Ovary (tissue), 7 donors: ENCODE measurements around a stretch of chr2.

DNA sequence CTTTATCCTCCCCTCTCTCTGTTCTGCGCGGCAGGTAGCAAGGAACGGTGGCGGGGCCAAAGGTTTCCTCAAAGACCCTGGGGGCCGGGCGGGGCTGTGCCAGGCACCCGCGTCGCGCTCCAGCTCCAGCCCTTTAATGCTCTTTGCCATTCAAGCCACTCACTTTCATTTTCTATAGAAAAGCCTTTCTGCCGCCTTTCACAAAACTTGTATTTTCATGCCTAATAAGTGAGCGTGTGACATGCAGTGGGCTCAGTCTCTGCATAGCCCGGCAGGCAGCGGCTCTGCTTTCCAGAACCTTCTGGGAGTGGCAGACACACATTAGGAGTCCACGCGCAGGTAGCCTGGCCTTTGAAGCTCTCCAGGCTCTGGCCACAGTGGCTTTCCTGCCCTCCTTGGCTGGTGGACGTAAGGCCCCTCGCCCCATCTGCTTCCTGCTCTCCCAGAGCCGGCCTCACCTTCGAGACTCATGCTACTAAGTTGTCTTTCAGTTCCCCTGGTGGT lies 41.7 kb downstream of the AGAP1 start:
- PRO-cap, 7 experiments, result no peak in any of the 7 experiments
- RAMPAGE, long total RNA, 2 experiments, result no peak in any of the 2 experiments

DNA sequence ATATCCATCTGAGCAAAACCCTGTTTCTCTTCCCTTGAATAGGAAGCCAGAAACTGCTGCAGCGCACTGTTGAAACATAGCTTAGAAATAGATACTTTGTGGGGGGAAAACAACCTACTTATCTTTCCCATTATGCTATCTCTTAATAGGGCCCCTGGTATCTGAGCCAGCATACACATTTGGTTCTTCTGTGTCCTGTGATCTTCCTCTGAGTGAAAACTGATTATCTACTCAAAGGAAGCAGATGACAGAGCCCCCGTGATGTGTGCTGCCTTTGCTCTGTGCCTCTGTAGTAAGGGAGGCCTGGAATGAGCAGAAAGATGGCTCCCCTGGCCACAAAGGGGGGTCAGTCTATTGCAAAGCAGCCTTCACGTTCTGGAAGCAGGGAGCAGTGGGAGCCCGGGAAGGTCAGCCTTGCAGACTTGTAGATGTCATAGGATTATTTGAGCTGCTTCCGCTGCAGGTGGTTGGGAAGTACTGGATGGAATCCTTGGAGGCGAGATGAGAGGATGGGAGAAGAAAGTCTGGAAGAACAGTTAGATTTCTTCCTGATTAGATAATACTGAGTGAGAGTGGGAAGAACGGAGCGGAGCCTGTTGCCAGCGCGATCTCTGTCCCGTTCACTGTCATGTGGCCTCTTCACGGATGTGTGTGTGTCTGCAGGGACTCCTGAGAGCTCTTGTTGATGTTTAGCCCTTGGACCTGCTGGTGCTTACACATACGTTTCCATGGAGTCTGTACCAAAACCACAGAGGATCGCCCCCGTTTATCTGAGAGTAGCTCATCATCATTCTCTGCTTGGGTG lies 150.1 kb downstream of the AGAP1 start:
- PRO-cap, 7 experiments, result no peak in any of the 7 experiments
- RAMPAGE, long total RNA, 2 experiments, result no peak in any of the 2 experiments

DNA sequence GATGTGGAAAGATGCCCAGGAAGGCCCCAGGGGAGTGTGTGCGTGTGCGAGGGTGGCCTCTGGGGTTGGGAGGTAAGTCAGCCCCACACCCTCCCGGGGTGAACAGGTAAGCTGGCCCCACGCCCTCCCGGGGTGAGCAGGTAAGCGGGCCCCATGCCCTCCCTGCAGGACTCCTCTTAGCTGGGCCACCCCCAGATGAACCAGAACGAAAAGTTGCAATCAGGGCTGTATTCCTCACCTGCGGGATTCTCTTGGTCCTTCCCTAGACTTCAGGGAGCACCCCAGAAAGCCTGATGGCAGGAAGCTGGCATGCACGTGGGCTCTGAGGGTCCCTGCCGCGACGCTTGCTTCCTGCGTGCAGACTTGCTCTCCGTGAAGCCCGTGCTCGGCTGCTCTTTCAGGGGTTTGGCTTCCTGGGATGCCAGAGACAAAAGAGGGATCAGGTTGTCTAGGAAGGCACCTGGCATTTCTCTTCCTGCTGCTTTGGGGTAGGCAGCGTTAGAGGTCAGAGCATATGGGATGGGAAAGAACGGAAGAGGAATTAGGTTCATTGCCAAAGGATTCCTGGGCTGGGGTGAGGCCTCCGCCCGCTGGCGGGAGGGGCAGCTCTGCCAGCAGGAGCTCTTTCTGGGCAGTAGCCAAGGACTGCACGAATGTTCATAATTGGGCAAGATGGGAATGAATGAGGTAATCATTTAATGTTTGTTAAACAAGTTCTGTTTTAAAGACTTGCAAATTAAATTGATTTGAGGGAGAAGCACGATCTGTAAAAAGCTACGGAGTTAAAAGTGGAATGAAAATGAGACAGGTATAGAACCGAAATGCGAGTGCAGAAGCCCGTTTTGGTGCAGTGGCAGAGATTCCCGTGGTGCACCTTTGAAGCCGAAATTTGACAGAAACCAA lies 253.8 kb downstream of the AGAP1 start:
- PRO-cap, 7 experiments, result no peak in any of the 7 experiments
- RAMPAGE, long total RNA, 2 experiments, result no peak in any of the 2 experiments

DNA sequence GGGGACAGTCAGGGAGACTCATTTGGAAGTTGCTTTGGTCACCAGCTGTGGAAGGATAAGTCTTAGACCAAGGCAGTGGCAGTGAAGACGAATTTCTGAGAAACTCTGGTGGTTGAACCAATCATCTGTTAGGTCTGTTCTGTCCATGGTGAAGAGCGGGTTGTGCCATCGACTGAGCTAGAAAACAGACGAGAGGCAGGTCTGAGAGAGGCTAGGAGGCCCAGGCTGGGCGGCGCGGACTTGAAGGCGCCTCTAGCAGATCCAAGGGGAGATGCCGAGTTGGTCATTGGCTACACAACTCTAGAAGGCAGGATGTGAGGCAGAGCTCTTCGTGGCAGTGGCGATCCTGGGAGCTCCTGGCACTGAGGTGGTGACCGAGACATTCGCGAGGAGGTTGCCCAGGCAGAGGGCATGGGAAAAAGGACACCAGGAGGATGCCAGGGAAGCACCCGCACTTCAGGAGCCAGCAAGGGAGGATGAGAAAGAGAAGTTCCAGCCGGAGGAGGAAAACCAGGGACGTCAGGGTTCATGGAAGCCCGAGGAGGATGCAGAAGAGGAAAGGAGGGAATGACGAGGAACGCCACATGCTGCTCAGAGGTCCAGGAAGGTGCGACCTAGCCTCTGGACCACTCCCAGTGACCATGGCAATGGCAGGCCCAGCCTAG lies 298.8 kb downstream of the AGAP1 start:
- PRO-cap, 7 experiments, result no peak in any of the 7 experiments
- RAMPAGE, long total RNA, 2 experiments, result no peak in any of the 2 experiments

DNA sequence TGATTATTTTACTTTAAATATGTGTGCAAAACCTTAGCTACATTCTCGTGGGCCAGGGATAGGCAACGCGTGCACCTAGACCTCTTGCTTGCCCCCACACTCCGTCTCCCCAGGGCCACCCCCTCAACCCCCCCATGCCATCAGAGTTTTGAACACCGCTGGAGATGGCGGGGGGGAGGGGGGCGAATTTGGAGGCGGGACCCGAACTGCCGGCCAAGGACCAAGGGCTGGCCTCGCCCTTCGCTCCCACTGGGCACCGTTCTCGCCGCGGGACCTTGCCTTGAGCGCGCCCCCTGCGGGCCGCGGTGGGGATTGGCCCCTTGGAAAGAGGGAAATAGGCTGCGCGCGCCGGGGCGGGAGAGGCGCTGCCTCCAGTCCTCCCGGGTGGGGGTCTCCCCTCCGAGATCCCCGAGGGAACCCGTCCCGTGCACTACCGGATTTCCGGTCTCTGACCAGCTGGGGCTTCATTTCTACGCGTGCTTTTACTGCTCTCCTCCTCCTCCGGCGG lies 9.8 kb upstream of the GBX2 start:
- PRO-cap, 7 experiments, result no peak in any of the 7 experiments
- RAMPAGE, long total RNA, 2 experiments, result no peak in any of the 2 experiments

GRCh38 chr2:236631353-236631988 lies 61.8 kb downstream of the ACKR3 start:
- PRO-cap, 7 experiments, result no peak in any of the 7 experiments
- RAMPAGE, long total RNA, 2 experiments, result no peak in any of the 2 experiments

- PRO-cap, 7 experiments, result no peak in any of the 7 experiments
- RAMPAGE, long total RNA, 2 experiments, result no peak in any of the 2 experiments
Measured at GRCh38 chr2:236659718-236660245, 90.2 kb downstream of the ACKR3 start.

GRCh38 chr2:236823020-236823791 lies 253.6 kb downstream of the ACKR3 start:
- PRO-cap, 7 experiments, result no peak in any of the 7 experiments
- RAMPAGE, long total RNA, 2 experiments, result no peak in any of the 2 experiments

- PRO-cap, 7 experiments, result no peak in any of the 7 experiments
- RAMPAGE, long total RNA, 2 experiments, result no peak in any of the 2 experiments
Measured at GRCh38 chr2:236967904-236968567, 117.7 kb upstream of the COPS8 start.

DNA sequence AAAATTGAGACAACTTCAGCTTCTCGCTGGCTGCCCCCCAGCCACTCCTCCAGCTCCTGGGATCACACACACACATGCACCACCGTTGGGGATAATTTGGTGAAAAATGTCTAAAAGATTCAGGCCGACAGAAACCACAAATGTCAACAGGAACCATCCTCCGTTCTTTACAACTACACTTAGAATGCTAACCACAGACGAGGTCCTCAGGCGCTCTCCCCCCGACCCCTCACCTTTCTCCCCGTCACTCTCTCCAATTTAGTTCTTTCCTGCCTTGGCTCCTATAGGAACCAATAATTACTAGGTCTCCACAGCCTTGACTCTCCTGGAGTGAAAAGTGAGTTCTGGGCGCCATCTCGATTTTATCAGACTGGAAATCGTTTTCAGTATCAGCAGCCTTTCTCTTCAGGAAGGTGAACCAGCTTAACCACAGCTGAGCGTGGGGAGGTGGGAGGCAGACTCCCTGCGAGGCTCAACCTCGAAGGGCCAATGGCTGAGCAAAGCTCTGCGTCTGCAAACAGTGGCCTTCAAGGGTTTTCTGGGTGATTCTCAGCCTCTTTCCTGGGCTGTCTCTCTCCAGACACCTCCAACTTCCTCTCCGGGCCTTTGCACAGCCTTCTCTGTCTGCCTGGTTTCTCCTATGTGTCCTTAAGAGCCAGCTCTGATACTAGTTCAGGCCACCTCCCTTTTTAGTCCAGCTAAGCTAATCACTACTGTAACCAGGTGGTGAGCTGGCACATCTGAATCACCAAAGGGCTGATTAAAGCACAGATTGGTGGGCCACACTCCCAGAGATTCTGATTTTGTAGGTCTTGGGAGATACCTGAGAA lies 115.7 kb upstream of the COPS8 start:
- PRO-cap, 7 experiments, result no peak in any of the 7 experiments
- RAMPAGE, long total RNA, 2 experiments, result no peak in any of the 2 experiments

GRCh38 chr2:236998112-236998820 lies 87.4 kb upstream of the COPS8 start:
- PRO-cap, 7 experiments, result no peak in any of the 7 experiments
- RAMPAGE, long total RNA, 2 experiments, result no peak in any of the 2 experiments

DNA sequence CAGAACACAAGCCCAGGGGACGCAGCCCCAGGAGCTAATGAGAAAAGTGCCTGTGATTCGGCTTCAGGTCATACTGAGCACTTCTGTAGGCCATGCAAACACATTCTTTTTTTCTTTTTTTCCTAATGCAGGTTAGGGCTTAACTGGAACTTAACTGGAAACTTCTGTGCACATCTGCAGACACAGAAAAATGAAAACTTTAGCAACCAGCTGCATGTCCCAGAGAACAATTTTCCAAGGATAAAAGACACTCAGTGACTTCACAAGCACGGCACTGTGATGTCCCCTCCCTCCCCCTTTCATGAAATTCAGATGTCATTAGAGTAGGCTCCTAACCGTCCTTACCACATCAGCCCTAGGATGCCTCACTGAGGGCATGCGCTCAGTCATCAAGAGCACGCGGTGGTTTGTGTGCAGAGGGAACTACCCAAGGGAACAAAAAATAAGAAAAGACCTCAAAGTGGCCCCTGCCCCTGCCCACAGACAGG lies 70.2 kb downstream of the COPS8 start:
- PRO-cap, 7 experiments, result no peak in any of the 7 experiments
- RAMPAGE, long total RNA, 2 experiments, result no peak in any of the 2 experiments

DNA sequence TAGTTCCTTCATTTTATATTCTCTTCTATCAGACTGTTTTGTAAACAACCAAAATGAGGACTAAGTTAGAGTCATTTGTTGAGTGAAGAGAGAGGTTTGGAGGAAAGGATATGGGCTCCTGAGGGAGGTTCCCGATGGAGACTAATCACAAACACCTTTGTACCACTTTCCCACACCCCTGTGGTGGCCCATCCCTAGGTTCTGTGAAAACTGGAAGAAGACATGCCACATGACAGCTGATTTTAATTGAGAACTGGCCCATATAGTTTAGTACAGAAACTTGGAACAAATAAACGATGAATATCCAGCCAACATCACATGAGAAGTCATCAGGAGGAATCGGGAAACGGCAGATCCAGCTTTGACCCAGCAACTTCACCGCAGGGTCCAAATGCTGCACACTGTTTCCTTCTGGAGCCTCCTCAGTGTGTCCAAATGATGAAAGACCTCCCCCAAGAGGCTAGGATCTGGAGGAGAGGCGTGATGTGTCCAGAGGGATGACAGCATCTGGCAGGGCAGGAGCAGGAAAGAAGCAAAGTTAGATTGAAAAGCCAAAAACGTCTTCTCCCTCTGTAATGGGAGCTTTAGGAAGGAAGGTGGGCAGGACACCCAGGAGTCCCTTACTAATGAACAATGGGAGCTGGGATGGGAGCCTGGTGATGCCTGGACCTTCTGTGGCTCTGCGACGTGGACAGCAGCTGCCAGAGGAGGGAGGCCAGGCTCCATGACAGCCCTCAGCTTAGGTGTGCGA lies 75.5 kb downstream of the COPS8 start:
- PRO-cap, 7 experiments, result no peak in any of the 7 experiments
- RAMPAGE, long total RNA, 2 experiments, result no peak in any of the 2 experiments

GRCh38 chr2:237204807-237205663 lies 119.3 kb downstream of the COPS8 start:
- PRO-cap, 7 experiments, result no peak in any of the 7 experiments
- RAMPAGE, long total RNA, 2 experiments, result no peak in any of the 2 experiments

- PRO-cap, 7 experiments, result no peak in any of the 7 experiments
- RAMPAGE, long total RNA, 2 experiments, result no peak in any of the 2 experiments
Measured at GRCh38 chr2:237218084-237218666, 132.5 kb downstream of the COPS8 start.

- PRO-cap, 7 experiments, result peak in 5 of 7 experiments; most common plus-strand start chr2:237296971 (in 4)
- RAMPAGE, long total RNA, 2 experiments, result no peak in any of the 2 experiments
Measured at GRCh38 chr2:237296865-237297323, 117.1 kb downstream of the COL6A3 start.

DNA sequence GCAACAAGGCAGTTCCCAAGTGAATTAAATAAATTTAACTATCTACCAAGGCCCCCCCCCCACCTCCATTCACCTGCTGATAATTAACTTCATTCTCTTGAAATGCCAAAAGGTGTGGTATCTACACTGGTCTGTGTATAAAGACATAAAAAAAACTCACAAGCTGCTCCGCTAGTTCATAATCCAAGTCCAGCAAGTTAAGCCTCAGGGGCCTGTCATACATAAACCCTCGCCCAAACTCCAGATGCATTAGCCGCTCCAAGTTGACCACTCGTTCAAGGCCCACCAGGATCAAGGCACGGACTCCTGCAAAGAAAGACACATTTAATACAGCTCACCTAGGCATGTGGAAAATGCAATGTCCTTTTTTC lies 50.9 kb downstream of the COL6A3 start:
- PRO-cap, 7 experiments, result no peak in any of the 7 experiments
- RAMPAGE, long total RNA, 2 experiments, result no peak in any of the 2 experiments

GRCh38 chr2:237411730-237412529 lies 2.0 kb downstream of the COL6A3 start:
- PRO-cap, 7 experiments, result peak in 7 of 7 experiments; most common plus-strand start chr2:237412204 (in 4); most common minus-strand start chr2:237412059 (in 6)
- RAMPAGE, long total RNA, 2 experiments, result start-site peak on the plus strand in 1 of 2 experiments, at chr2:237412357-237412399 at its widest, 7 reads per replicate

DNA sequence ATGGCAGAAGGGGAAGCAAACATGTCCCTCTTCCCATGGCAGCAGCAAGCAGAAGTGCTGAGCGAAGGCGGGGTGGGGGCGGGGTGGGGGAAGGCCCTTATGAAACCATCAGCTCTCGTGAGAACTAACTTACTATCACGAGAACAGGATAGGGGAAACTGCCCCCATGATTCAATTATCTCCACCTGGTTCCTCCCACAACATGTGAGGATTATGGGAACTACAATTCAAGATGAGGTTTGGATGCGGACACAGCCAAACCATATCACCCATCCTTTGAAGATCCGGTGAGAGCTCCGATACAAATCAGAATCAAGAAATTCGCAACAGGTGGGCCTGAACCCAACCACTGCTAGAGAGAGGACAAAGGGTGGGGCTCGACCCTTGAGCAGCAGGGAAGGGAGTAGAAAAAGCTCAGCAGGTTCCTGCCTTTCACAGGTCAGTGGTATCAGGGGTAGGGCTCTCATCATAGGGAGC lies 17.5 kb upstream of the MLPH start:
- PRO-cap, 7 experiments, result no peak in any of the 7 experiments
- RAMPAGE, long total RNA, 2 experiments, result no peak in any of the 2 experiments

- PRO-cap, 7 experiments, result no peak in any of the 7 experiments
- RAMPAGE, long total RNA, 2 experiments, result no peak in any of the 2 experiments
Measured at GRCh38 chr2:237473462-237473901, 13.6 kb upstream of the MLPH start.